Mesangial cell (primary cell): ENCODE results near the genes ALG1 and ATF7IP2.

- RAMPAGE, long total RNA: no peak
Measured at GRCh38 chr16:4613751-4614488, 768 bp downstream of the UBALD1 start.

- RAMPAGE, long total RNA: no peak
Measured at GRCh38 chr16:4664499-4665629, 28.5 kb upstream of the NUDT16L1 start.

DNA sequence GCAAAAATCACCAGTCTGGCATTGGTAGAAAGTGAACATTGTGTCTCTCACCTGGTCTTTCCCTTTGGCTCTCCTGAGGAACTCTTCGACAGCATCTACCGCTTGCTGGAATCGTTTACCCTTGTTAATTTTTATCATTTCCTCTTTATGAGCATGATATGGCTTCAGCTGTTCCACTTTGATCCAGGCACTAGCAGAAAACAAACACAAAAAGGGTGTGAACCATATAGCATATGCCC, 14.4 kb downstream of the GLYR1 start:
- RAMPAGE, long total RNA: no peak

DNA sequence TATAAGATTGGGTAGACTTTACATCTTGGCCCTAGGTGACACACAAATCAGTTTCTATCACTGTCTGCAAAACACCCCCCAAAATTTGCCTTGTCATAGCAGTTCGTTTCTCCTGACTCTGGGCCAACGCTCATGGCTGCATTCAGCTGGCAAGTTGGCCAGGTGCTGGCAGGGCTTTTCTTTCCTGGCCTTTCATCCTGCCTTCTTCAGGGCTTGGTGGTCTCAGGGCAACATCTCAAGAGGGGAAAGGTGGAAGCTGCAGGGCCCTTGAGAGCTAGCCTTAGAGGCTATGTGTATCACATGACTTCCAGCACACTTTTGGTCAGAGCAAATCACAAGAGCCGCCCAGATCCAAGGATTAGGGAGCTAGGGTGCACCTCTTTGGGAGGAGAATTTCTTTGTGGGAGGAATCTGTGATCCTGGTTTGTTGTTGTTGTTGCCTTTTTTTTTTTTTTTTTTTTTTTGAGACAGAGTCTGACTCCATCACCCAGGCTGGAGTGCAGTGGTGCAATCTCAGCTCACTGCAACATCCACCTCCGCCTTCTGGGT, 16.4 kb downstream of the UBN1 start:
- RAMPAGE, long total RNA: no peak

- RAMPAGE, long total RNA: no peak
Measured at GRCh38 chr16:4868380-4869282, 21.4 kb downstream of the UBN1 start.

- RAMPAGE, long total RNA: no peak
Measured at GRCh38 chr16:4876673-4877197, 29.5 kb downstream of the UBN1 start.

DNA sequence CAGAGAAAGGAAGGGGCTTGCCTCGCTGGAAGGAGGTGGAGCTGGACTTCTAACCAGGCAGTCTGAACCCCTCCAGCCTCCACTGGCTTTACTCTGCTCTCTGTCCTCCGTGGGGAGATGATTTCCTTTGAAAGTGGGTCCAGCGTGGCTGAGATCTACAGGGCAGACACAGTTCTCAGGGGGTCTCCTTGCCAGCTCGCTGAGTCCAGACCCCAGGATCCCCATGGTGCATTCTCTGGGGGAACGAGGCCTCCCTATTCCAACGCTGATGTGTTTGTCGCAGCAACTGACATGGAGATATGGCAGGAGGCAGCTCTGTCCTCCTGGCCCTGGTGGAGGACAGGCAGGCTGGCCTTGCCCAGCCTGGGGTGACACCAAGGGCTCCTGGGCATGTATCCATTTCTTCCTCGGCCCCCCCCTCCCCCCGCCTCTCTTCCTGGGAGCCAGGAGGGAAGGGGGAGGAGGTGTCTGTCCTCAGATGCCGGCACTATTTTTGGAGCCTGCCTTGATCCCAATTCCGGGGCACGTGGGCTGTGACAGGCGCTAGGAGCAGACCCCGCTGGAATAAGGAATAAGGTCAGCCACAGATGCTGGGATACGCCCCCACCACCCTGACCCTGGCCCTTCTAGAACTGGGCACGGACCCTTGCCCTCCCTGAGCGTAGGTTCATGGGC, 23.8 kb downstream of the SEC14L5 start:
- RAMPAGE, long total RNA: no peak

DNA sequence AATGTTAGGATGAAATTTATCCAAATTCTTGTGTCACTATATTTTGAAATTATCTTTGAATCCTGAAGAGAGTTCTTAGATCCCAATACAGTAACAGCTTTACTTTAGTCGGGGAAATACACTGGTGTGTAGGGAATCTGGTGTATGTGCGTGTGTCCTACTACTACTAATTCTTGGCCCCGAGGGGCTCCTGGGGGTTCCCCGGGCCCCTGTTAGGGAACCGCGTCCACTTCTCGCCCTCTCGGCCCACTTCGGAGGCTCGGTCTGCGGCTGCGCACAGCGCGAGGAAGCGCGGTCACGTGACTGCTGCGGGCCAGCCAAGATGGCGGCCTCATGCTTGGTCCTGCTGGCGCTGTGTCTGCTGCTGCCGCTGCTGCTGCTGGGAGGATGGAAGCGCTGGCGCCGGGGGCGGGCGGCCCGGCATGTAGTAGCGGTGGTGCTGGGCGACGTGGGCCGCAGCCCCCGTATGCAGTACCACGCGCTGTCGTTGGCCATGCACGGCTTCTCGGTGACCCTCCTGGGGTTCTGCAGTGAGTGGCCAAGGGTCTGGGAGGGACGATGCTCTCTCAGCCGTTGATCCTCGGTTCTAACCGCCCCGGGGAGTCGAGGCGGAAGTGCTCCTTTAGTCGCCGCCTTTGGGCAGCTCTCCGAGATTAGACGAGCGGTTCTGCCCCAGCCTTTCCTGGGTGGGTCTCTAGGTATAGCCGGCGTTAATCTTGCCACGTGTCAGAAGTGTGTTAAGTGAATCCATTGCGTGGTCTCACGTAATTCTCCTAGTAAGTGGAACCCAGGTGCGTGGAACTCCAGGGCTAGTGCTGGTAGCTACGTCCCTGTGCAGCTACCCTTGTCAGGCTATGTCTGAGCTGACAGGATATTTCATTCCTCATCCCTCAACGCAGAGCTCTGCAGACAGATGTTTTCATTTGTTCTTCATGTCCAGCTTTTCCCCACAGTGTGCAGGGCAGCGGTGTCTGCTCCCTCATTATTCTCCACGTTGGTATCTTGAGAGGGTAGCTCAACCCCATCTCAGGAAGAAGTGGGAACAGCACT, at the start of gene ALG1:
Gene ALG1 (plus strand): TSS at position 316 of the 1,050 bp plus-strand sequence.
- RAMPAGE, long total RNA: start-site peak on the plus strand centred at position 314 of the sequence, 6 bp wide, 192 reads

- RAMPAGE, long total RNA: no peak
Measured at GRCh38 chr16:5080657-5081558, 9.3 kb downstream of the ALG1 start.

- RAMPAGE, long total RNA: no peak
Measured at GRCh38 chr16:8632453-8633457, 11.3 kb downstream of the METTL22 start.

GRCh38 chr16:8730267-8731074, 56.1 kb downstream of the ABAT start:
- RAMPAGE, long total RNA: no peak

GRCh38 chr16:8904928-8905822, 23.0 kb downstream of the LITAFD start:
- RAMPAGE, long total RNA: no peak

- RAMPAGE, long total RNA: no peak
Measured at GRCh38 chr16:8908729-8909337, 26.7 kb downstream of the LITAFD start.

DNA sequence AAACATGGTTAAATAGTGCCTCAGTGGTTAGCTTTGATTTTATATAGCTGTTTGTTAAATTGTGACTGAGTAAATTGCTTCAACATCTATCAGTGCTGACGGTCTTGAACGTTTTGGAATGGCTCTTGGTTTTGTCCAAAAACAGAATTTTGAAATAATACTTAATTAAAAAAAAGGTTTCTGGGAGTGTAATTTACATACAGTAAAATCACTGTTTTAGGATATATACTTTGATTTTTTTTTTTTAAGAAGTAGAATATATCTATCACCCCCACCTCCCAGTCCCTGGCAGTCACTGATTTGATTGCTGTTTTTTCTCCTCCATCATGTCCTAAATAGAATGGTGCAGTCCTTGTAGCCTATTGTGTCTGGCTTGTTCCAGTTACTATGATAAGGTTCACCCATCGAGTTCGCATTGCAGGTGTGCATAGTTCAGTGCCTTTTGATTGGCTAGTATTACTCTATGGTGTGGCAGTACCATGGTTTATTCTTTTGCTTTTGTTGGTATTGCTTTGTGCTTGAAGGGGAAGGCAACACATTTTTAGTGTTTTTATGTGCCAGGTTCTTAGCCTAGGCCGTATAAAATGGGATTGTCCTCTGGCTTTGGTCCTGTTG, 2.9 kb downstream of the HAPSTR1 start:
- RAMPAGE, long total RNA: no peak

DNA sequence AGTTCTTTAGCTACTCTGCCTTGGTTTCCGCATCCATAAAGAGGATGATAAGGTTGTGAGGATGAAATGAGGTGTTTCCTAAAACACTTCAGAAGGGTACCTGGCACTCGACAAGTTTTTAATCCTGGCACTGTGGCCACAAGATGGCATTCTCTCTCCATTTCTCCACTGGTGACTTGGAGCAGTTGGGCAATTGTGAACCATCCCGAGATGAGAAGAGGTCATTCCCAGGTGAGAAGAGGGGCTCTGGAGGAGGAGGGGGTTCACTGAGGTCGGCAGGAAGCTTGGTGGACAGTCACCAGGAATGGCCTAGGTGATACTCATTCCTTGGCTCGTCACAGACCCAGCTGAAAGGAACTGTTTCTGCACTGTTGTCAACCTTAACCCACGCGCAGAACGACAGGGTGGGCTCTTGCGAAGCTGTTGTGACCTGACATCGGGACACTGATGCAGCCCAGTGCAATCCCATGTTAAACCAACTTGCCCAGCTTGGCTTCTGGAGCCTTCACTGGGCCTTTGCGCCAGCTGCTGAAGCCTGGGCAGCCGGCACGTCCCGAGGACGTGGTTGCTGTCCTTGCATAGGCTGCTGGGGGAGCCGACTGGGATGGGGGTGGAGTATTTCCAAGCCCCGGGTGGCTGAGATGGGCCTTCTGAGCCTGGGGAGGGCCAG, 34.0 kb downstream of the HAPSTR1 start:
- RAMPAGE, long total RNA: no peak

GRCh38 chr16:9610671-9611049, 519.2 kb downstream of the HAPSTR1 start:
- RAMPAGE, long total RNA: no peak

DNA sequence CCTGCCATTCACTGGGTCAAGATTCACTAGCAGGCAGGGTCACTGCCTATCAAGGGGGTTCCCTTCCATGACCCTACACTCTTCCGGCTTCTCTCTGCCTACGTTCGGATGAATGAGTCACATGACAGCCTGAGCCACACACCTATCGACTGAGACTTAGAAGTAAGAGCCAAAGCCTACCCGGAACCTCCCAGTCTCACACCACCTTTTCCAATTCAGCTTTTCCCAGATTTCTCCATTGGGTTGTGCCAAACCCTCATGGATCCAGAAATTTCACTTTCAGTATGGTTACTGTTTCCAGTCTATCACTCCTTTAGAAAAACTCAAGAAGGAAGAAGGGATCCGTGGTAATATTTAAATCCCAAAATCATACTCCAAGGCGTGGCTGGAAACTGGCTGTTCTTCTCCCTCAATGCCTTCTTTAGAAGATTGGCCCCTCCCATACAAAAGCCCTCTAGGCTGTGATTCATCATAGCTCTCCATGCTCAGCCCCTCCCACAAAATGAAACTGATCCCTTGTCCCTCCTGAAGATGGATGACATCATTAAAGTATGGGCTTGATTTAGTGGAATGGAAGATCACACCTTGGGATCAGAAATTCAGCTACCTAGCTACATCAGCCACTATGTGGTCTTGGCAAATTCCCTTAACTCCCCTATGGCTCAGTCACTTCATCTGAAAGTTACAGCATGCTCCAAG, 4.3 kb downstream of the GRIN2A start:
- RAMPAGE, long total RNA: no peak

GRCh38 chr16:10180539-10181136, 1.6 kb downstream of the GRIN2A start:
- RAMPAGE, long total RNA: no peak

GRCh38 chr16:10385748-10386518, at the start of gene ATF7IP2:
ATF7IP2 (plus strand) TSS chr16:10386061.
- RAMPAGE, long total RNA: start-site peak on the plus strand at chr16:10386055-10386064, 27 reads

GRCh38 chr16:10578328-10579394, 1.7 kb downstream of the EMP2 start:
- RAMPAGE, long total RNA: no peak